Endothelial cell (in vitro differentiated cells): ENCODE measurements around the gene ZNF525.

DNA sequence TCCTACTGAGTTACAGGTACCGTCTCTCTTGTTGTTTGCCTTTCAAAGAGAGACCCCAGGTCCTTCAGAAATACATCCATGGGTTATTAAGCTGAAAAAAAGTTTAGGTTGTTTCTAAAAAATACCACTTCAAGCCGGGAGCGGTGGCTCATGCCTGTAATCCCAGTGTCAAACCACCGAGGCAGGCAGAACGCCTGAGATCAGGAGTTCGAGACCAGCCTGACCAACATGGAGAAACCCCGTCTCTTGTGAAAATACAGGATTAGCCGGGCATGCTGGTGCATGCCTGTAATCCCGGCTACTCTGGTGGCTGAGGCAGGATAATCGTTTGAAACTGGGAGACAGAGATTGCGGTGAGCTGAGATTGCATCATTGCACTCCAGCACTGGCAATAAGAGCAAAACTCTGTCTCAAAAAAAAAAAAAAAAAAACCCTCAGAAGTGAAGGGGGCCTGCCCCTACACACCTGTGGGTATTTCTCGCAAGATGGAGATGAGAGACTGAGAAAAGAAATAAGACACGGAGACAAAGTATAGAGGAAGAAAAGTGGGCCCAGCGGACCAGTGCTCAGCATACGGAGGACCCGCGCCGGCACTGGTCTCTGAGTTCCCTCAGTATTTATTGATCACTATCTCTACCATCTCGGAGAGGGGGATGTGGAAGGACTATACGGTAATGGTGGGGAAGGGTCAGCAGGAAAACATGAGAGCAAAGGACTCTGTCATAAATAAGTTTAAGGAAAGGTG lies 18.4 kb downstream of the ZNF816 start:
- PRO-cap: unidirectional peak, minus-strand start at position 305 of the sequence

GRCh38 chr19:52945590-52946369 lies 16.9 kb downstream of the ZNF816 start:
- PRO-cap: no peak

GRCh38 chr19:52993364-52994435 lies 20.0 kb upstream of the ERVV-1 start:
- PRO-cap: bidirectional peak, plus-strand start at chr19:52993790, minus-strand start at chr19:52993531; bidirectional peak, plus-strand start at chr19:52994152, minus-strand start at chr19:52994057

DNA sequence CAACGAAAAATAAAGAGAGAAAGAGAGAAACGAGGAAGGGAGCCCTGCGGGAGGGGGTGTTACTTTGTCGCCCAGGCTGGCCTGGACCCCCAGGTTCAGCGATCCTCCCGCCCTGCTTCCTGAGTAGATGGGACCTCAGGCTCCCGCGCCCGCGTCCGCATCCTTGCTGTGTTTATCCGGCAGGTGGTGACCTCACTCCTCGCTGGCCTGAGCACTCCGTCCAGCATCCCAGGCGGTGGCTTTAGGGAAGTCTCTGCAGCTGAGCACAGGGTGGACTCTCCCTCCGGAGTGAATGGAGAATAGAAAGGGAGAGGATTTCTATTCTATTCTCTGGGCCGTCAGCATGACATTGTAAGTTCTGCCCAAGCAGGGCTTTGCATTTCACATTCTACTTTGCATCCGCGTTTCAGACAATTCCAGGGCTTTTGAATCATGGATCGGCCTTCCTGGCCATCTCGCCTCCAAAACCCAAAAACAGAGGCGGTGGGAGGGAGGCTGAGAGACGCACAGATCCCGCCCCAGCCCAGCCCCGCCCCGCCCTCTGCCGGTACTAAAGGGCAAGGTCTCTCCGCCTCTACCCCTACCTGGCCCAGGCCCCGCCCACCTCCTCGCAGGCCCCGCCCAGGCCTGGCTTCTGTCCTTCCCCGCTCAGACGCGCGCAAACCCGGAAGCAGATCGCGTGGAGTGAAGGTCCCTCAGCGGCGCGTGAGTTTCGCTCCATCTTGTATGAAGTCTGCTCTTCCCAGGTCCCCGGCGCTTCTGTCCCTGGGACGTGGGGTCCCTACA lies at the start of gene ZNF525:
TSS of gene ZNF525 (plus strand) at position 651 of the 786 bp plus-strand sequence.
- PRO-cap: bidirectional peak, plus-strand start at position 210 of the sequence, minus-strand start at position 170 of the sequence; bidirectional peak, plus-strand start at position 661 of the sequence, minus-strand start at position 476 of the sequence

DNA sequence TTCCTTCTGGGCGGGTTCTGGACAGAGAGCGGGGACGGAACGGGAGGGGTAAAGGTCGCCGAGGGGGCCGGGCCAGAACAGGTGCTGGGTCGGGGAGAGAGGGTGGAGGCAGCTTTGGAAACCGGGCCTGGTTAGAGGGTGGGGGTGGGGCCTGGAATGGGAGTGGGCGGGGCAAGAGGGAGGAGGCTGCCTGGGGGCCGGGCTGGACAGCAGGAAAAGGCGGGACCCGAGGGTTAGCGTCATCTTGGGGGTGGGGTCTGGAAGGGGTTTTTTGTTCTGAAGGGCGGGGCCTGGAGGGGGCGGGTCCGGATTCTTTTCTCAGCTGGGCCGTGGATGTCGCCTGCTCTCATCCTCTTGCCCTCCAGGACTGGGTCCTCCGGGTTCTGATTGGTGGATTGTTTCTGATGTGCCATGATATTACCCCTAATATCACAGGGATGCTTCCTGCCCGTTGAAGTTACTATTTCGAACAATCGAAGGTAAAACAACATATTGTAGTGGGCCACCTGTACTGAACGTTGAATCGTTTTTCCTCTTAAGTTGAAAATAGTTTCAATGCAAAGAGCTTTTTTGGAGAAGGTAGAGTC lies 4.2 kb upstream of the ZNF813 start:
- PRO-cap: no peak

- PRO-cap: no peak
Observed at GRCh38 chr19:53573869-53574225, 35.9 kb downstream of the ZNF331 start.

GRCh38 chr19:53581857-53582337 lies 44.0 kb downstream of the ZNF331 start:
- PRO-cap: no peak

GRCh38 chr19:53877005-53878040 lies 4.7 kb upstream of the PRKCG start:
- PRO-cap: unidirectional peak, plus-strand start at chr19:53877405; unidirectional peak, plus-strand start at chr19:53877718

GRCh38 chr19:53909703-53910746 lies 947 bp downstream of the CACNG7 start:
- PRO-cap: no peak

GRCh38 chr19:53981928-53982603 lies 9.4 kb upstream of the CACNG6 start:
- PRO-cap: bidirectional peak, plus-strand start at chr19:53982368, minus-strand start at chr19:53982359

DNA sequence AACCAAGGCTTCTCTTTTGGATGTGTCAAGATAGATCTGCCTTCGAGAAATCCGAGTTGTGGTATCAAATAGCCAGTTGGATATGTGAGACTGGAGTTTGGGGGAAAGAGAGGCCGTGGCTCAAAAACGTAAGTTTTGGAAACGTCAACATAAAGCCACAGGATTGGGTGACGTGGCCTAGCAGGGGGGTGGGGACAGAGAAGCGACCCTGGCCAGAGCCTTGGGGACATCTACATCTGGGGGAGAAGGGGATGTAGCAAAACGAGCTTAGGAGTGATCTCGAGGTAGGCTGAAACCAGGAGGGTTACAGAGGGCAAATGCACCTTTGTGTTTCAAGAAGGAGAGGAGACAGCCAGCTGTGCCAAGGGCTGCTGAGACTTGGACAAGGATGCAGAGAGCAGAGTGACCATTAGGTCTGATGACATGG lies 3.7 kb upstream of the CACNG6 start:
- PRO-cap: no peak

DNA sequence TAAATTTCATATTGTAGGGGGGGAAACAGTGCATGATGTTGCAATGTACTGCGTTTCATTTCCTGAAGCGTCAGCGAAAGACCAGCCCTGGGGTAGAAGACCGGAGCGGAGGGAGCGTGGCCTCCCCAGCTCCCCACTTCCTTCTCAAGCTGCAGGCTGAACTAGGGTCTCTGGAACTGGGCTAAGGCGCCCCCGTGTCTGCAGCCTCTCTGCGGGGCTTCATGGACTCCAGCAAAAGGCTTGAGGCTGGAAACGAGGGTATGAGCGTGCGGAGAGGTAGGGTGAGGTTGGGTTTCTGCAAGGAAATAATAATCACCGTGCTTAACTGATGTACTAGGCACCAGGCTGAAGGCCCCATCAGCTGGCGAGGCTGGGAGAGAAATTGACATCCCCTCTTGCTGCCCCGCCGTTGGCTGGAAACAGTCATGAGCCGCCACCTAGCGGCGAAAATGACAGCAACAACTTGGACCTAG lies 32.2 kb downstream of the CACNG6 start:
- PRO-cap: no peak

GRCh38 chr19:54139706-54140080 lies 2.1 kb downstream of the CNOT3 start:
- PRO-cap: no peak

DNA sequence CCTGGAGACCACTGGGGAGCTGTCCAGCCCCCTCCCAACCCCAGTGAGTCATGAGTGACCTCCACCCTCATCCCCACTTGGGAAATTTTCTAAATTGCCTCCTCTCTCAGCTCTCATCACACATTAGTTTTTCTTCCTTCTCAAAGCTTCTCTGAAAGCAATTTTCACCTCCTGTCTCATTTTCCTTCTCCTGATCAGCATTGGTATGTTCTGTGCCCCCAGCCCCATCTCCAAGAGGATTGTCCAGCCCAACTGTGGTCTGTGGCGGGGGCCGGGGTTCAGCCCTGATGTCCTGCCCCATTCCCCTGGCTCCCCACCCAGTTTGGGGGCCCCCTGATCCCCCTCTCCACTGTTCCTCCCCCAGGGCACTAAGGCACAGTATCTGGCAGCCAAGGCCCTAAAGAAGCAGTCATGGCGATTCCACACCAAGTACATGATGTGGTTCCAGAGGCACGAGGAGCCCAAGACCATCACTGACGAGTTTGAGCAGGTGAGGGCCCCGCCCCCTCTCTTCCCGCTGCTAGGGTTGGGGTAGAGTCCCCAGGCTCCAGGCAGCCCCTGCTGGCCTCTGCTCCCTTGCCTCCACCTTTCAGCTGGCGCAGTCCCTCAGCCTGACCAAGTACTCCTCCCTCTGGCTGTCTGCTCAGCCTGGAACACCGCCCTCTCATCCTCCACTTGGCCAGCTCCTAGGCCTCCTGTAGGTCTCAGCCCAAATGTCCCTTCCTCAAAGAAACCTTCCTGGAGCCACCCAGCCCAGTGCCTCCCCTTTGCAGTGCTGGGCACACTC lies 6.0 kb downstream of the LENG1 start:
- PRO-cap: no peak

GRCh38 chr19:54162159-54163268 lies 3.0 kb upstream of the LENG1 start:
- PRO-cap: no peak

DNA sequence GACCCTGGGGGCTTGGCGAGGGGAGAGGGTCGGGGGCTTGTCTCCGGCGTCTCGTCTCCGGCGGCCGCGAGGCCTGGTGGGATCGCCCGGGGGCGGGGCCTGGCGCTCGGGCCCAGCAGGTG lies 148 bp upstream of the TSEN34 start:
- PRO-cap: bidirectional peak, plus-strand start outside the sequence, minus-strand start at position 75 of the sequence

GRCh38 chr19:54196608-54197164 lies 4.0 kb upstream of the RPS9 start:
- PRO-cap: no peak

- PRO-cap: no peak
Observed at GRCh38 chr19:54210747-54211223, 10.1 kb downstream of the RPS9 start.

- PRO-cap: no peak
Observed at GRCh38 chr19:54242557-54243021, 14.5 kb downstream of the LILRB5 start.

DNA sequence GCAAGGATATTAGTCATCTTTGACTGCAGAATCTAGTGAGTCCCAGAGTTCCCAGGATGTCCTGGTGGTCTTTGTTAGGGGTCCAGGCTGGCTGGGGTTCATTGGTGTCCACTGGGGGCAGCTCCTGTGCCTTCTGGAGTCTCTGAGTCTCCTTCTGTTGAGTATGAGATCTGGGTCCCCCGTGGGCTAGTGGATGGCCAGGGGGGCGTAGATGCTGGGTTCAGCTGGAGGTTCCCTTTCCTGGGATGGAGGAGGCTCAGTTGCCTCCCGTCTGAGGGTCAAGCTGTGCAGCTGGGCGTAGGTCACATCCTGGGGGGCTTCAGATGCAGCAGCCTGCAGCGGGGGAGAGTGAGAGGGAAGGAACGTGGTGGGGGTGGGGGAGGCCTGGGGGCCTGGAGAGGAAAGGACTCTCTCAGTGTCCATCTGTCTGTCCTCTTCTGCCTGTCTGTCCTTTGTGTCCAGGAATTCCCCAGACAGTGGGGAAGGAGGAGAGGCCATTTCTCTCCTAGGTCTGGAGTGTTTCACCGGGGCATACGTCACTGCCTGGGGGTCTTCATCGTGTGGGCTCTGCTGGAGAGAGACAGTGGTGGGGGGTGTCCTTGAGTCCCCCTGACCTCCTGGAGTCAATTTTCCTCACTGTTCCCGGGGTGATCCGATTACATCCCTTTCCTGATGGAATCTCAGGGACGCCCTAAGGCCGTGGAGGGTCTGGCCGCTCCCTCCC lies 6.3 kb downstream of the LILRB5 start:
- PRO-cap: no peak